SJSA1 (cell line): ENCODE results near the genes SCTR, CFAP221 and RALB.

DNA sequence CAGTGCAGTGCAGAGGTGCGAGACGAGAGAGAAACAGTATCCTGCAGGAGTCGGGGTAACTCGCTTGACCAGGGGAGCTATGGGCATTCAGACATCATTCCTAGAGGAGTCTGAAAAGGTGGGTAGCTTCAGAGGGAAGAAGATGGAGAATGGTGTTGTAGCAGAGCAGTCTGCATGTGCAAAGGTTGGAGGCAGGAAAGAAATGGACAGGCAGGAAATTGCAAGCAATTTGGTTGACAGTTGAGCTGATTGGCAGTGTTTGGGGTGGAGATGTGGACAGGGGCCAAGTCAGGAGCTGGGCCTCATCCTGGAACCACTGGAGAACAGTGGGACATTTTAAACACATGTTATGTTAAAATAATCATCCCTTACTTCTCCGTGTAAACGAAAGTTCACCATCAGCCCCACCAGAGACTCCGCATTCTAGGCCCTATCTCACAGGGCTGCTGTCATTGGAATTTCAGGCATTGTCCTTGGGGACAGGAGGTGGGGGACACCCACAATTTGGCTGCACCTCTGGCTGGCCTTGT, 34.7 kb downstream of the SCTR start:
- RAMPAGE, long total RNA, result no peak

GRCh38 chr2:119491955-119492681, 32.2 kb downstream of the SCTR start:
- RAMPAGE, long total RNA, result no peak

- RAMPAGE, long total RNA, result no peak
These were observed at the start of gene SCTR for GRCh38 chr2:119523930-119524790. Gene SCTR (minus strand): TSS chr2:119524483.

- RAMPAGE, long total RNA, result no peak
These were observed at the start of gene CFAP221 for GRCh38 chr2:119543945-119544667. Gene CFAP221 (plus strand): TSS chr2:119544449.

GRCh38 chr2:119700792-119701455, 21.9 kb downstream of the TMEM177 start:
- RAMPAGE, long total RNA, result no peak

DNA sequence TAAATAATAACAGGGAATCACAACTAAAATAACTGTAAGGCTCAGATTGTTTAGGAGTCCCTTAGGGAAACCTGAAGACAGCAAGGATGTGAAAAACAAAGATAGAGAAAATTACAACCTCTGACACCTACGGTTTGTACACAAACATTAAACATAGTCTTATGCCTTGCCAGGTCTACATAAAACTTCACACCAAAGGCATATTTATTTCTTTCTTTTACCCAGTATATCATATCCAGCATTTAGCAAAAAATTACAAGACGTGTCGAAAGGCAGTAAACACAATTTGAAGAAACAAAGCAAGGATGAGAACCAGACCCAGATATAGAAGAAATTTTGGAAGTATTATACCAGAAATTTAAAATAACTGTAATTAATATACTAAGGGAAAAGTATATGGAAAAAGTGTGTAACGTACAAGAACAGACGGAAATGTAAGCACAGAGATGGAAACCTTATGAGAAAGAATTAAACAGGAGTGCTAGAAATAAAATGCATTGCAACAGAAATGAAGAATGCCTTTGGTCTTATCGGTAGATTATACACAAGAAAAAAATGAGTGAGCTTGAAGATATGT, 111.5 kb upstream of the EPB41L5 start:
- RAMPAGE, long total RNA, result no peak

DNA sequence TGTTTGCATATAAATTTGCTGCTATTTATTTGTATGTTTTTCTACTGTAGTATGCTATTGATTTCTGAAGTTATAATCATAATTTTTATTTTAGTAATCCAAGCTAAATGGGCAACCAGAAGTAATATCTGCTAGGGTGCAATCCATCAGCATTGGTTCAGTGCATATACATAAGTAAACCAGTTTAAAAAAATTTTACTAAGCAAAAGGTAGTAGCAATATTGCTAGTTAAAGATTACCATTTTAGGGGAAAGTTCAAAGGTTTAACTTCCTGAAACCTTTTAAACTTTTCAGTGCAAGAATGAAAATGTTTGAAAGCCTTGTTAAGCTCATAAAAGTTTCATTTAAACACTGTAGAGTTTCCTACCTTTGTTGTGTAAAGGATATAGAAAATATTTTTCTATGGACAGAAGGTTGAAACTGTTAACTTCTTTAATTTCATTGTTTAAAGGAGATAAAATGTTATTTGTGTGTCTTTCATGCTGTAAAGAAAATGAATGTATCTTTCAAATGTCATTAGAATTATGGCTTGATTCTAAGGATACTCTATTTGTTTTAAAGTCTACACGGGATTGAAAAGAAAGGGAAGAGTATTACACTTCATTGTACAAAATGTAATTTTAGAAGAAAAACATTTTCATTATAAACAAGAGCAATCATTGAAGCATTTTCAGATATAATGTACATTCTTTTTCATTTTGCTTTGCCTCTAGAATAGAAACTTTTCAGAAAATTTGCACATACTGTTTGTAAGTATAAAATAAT, 30.9 kb upstream of the EPB41L5 start:
- RAMPAGE, long total RNA, result no peak

DNA sequence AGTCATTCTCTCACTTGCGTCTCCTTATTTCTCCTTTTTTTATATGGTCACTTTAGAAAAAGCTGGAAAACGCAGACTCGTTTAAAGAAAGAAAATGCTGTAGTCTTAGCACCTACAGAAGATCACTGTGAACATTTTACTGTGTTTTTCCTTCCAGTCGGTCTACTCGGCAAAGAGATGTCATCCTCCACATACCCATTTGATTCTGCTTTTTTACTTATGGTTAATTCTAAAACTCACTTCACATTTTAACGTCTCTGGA, 5.1 kb upstream of the TMEM185B start:
- RAMPAGE, long total RNA, result no peak

- RAMPAGE, long total RNA, result start-site peak on the plus strand at chr2:120252931-120252961, 149 and 59 reads in 2 replicates
These were observed at the start of gene RALB for GRCh38 chr2:120252751-120253648. Gene RALB (plus strand): TSS chr2:120252852.

- RAMPAGE, long total RNA, result no peak
These were observed 170.6 kb downstream of the INHBB start for GRCh38 chr2:120516537-120517014.

DNA sequence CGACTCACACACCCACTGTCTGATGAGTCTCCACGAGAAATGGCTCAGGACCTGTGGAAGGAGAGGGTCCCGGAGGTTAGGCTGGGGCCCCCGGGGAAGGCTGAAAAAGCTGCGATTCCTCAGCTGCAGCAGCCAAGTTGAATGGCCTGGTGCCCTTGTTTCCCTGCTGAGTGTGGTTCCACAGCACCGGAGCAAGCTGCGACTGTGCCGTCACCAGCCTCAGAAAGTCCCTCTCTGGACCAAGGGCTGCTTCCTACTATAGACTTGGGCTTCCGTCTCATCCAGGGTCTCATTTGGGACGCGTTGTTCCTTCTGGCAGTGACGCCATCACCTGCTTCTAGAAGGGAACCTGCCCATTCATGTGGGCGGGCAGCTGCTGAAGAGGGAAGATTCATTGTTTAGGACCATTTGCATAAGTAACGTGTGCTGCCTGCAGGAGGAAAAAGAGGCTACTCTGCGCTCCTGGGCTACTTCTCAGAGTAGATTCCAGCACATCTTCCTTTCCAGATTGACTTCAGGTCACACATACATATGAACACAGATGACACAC, 180.3 kb downstream of the INHBB start:
- RAMPAGE, long total RNA, result no peak

GRCh38 chr2:120536926-120537179, 190.9 kb downstream of the INHBB start:
- RAMPAGE, long total RNA, result no peak

GRCh38 chr2:120586725-120588074, 148.5 kb upstream of the GLI2 start:
- RAMPAGE, long total RNA, result no peak

GRCh38 chr2:120591468-120591919, 144.2 kb upstream of the GLI2 start:
- RAMPAGE, long total RNA, result no peak

DNA sequence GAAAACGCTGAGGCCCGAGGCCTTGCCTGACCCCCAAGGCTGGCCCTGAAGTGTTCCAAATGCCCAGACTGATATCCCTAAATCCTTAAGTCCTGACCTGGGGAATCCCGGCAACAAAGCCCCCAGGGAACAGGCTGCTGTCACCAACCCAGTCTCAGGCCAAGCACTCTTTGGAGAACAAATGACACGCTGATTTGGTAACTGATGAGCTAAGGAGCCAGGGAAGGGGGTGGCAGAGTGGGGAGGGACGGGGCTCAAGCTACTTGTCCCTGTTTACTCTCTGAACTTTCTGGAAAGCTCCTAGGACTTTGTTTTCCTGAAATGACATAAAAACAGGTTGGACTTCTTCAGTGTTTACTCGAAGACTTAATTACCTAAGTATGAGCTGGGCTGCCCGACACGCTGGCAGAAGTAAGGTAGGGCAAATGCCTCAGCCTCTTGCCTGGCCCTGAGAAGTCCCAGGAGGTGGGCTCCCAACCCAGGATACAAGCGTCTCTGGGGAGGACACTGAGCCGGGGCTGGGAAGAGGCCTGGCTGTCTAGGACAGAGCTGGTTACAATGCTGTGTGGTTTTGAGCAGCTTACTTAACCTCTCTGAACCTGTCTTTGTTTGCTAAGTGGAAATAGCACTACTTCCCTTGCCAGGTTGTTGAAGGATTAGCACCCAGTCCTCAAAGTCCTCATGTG, 105.5 kb upstream of the GLI2 start:
- RAMPAGE, long total RNA, result no peak

GRCh38 chr2:121203637-121204225, 81.3 kb downstream of the TFCP2L1 start:
- RAMPAGE, long total RNA, result no peak

DNA sequence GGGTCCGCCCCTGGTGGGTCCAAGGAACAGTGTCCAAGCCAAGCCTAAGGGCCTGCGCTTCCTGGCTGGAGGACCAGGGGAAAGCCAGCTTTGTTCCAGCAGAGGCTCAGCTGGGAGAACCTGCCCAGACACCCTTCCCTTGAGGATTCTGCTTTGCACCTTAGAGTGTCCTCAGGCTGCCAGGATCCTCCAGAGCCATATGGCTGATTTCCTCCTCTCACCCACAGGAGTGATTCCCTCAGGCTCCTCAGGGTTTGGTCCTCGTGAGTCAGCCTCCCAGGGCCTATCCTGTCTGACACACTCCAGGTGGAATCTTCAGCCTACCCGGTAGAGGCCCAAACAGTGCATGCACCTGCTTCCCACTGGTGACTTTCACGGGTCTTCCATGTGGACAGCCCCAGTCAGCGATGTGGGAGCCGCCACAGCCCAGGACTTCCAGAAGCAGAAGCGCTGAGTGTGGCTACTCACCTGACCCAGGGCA, 73.3 kb downstream of the TFCP2L1 start:
- RAMPAGE, long total RNA, result no peak

DNA sequence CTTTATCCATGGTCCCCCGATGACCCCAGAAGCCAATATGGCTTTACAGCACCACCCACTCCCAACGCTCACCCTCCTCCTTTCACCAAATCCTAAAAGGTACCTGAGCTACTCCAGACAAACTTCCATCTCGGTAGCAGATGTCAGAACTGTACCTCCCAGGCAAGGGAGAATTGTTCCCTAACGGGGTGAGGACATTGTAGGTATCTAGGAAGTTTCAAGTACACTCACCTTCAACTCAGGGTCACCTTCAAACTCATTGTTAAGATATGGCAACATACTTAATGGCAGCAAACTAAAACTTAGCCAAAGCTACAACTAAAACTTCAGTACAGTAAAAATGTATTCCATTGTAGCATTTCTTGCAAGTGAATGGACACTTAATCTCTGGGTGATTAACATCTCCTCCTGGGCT, 1.5 kb downstream of the TFCP2L1 start:
- RAMPAGE, long total RNA, result no peak

DNA sequence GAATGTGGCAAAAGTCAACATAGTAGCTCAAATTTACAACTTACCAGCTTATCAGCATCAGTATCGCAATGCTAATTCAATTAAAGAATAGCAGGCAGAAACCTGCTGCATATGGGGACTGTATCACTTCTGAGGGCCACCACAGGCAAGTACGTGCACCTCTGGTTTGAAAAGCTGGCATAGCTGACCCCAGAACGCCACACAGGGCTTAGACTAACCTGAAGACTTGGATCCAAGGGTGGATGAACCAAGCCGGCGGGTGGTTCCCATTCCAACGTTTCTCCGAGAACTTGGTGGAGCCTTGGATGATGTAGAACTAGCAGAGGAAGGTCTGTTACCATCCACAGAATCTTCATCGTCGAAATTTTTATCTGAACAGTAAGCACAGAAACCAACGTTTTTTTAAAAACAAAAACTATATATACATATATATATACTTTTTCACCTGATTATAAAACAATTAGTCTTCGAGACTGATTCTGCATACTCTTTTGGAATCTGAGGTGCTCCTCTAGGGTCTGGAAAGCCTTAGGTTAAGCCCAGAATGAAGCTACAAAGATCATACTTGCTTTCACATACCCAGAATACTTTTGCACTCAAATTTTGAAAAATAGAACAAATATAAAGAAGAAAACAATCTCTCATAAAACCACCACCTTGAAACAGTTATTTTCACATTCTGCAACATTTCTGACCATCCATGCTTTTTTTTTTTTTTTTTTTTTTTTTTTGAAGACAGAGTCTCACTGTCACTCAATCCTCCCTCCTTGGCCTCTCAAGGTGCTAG, 179.5 kb downstream of the CLASP1 start:
- RAMPAGE, long total RNA, result no peak

GRCh38 chr2:122748356-122748995, 993.0 kb downstream of the TSN start:
- RAMPAGE, long total RNA, result no peak